Heart right ventricle (tissue), 2 donors: ENCODE results near the genes LBH and SPAST.

- PRO-cap, 2 experiments, result no peak in any of the 2 experiments
Measured at GRCh38 chr2:30163275-30163648, 16.5 kb downstream of the YPEL5 start.

DNA sequence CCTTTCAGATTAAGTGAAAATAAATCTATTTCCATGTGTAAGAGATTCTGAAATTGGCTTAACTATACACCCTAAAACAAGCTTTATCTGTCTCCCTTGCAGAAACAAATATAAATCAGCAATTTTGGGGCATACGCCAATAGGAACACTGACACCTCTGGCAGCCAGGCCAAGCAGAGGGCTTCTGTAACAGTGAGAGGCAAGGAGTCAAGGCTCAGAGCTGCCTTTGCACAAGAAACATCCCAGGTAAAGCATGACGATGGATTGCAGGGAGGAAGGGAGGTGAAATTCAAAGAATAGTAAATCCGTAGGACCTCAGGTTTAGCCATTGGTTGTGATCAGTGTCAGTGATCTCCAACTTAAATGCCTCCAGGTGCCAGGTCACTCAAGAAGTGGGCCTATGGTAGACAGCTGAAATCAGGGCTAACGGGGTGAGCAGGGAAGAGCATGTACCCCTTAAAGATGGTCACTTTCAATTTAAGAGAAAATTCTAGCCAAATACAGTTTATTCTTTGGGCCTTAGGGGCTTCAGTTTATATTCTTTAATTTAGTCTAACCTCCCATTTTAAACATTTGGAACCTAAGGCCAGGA is 19.3 kb downstream of the YPEL5 start:
- PRO-cap, 2 experiments, result no peak in any of the 2 experiments

DNA sequence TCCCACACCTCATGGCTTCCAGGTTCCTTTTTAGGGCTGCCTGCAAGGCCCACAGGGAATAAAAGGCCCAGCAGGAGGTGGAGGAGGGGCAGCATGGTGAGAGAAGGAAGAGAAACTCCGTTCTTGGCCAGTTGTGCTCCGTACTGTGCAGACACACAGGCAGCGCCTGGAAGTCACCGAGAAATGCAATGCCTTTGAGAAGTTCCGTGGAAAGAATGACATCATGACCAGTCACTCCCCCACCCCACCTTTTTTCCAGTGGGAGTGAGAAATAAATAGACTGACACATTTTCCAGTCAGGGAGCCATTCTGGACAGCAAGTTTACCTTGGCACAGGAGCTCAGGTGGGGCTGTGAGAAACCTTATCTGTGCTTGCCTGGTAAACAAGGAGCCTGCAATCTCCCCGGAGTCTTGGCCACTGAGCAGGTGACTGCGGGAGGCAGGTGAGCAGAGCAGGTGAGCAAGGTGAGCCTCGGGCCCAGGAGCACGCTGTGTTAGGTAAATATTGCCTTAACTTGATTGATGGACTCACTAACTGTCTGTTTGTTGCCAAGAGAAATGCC is 13.6 kb upstream of the LBH start:
- PRO-cap, 2 experiments, result peak in 1 of 2 experiments; most common plus-strand start position 288 of the sequence (in 1); most common minus-strand start position 147 of the sequence (in 1)

DNA sequence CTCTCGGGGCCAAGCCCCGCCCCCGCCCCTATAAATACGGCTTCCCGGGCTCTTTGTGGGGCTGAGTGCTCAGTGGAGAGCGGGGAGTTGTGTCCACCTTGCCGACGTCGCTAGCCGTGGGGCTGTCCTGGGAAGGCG is at the start of gene LBH:
Gene LBH, plus strand, starts transcription at position 61 of the 138 bp plus-strand sequence.
- PRO-cap, 2 experiments, result peak in 2 of 2 experiments; most common plus-strand start position 64 of the sequence (in 2)

GRCh38 chr2:30336812-30337781 is 105.8 kb downstream of the LBH start:
- PRO-cap, 2 experiments, result no peak in any of the 2 experiments

DNA sequence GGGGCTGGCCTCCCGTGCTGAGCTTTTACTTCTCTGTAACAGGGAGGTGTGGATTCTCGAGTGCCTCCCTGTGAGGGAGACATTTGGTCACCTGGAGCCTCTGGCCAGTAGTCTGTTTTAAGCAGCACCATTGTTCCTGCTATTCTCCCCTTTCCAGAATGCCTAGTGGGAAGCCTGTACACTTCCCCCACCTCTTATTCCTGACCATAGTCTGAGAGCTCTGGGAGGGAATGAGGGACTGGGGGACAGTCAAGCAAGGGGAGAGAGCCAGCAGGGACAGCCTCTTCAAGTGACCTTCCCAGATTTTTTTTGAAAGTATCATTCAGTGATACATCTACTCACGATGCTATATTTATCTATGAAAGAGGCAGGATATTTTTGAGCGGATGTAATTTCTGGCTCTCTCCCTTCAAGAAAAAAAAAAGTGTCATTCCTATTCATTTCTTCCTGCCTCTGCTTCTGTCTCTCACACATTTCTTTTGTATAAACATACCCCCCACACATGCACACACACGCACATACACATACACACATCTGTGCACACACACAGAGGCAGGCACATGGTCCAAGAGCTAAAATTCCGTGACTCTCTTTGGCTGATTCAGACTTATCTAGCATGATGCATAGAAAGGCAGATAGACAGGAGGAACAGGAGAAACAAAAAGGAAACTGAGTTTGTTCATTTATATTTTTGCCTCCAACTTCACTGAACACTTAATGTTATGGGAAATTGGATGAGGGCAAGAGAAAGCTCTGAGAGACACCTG is 112.6 kb downstream of the CAPN13 start:
- PRO-cap, 2 experiments, result peak in 1 of 2 experiments; most common minus-strand start position 291 of the sequence (in 1)

DNA sequence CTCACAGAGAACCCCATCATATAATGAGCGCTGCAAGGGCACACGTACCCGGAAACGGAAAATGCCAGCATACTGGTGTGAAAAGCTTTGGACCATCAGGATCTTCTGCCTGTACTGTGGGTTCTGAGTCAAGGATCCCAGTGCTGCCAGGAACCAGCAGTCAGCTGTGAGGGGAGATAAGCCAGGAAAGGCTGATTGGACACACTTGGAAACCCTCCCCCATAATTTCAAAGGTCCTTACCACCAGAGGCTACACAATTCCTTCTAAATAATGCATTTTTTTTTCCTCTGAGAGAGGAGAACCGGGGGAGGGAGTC is 31.4 kb downstream of the CAPN13 start:
- PRO-cap, 2 experiments, result no peak in any of the 2 experiments

DNA sequence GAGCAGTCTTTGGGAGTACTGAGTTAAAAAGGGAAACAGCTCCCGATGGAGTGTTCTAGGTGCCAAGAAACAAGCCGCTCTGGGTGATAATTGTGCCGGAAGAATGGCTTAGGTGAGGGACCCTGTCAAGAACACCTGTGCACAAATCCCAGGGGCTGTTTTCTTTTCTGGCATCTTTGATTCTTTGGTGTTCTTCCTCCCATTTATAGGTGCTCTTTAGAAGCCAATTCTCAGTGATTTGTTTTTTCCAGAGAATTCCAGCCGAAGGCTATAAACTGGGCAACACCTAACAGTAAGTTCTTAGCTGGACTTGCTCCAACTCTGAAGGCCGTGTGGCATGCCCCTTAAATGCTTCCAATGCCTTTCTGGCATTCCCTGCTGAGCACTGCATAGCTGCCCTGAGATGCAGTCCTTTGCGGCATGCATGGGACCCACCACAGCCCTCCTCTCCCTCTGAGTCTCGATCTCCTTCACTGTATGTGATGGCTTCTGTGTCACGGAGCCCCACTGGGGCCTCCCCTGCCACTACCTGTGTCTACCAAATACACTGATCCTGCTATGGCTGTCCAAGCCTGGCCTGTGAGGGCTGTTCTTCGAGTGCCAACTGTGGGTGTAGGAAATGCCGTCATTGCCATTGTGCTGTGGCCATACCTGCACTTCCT is 1.7 kb upstream of the CAPN13 start:
- PRO-cap, 2 experiments, result no peak in any of the 2 experiments

GRCh38 chr2:31174453-31174775 is 36.2 kb upstream of the GALNT14 start:
- PRO-cap, 2 experiments, result peak in 1 of 2 experiments; most common plus-strand start chr2:31174559 (in 1)

GRCh38 chr2:31218824-31219552 is 1.7 kb upstream of the CAPN14 start:
- PRO-cap, 2 experiments, result no peak in any of the 2 experiments

GRCh38 chr2:31227645-31227953 is 6.4 kb upstream of the EHD3 start:
- PRO-cap, 2 experiments, result no peak in any of the 2 experiments

DNA sequence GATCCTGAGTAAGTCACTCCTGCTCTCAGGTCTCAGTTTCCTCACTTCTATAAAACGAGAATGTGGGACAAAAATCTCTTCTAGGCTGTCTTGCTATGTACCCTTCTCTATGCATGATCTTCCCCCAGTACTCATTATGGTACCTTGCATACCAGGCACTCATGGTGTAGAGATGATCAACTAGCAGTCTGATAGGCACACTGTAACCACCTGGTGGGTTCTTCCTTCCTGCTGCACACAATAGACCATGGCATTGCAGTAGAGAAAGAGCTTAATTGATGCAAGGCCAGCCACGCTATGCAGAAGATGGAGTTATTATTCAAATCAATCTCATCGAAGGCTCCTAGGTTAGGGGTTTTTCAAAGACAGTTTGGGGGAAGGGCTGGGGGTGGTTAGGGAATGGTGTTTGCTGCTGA is 59.3 kb downstream of the EHD3 start:
- PRO-cap, 2 experiments, result no peak in any of the 2 experiments

- PRO-cap, 2 experiments, result no peak in any of the 2 experiments
Measured at GRCh38 chr2:31561691-31562330, 18.9 kb downstream of the SRD5A2 start.

DNA sequence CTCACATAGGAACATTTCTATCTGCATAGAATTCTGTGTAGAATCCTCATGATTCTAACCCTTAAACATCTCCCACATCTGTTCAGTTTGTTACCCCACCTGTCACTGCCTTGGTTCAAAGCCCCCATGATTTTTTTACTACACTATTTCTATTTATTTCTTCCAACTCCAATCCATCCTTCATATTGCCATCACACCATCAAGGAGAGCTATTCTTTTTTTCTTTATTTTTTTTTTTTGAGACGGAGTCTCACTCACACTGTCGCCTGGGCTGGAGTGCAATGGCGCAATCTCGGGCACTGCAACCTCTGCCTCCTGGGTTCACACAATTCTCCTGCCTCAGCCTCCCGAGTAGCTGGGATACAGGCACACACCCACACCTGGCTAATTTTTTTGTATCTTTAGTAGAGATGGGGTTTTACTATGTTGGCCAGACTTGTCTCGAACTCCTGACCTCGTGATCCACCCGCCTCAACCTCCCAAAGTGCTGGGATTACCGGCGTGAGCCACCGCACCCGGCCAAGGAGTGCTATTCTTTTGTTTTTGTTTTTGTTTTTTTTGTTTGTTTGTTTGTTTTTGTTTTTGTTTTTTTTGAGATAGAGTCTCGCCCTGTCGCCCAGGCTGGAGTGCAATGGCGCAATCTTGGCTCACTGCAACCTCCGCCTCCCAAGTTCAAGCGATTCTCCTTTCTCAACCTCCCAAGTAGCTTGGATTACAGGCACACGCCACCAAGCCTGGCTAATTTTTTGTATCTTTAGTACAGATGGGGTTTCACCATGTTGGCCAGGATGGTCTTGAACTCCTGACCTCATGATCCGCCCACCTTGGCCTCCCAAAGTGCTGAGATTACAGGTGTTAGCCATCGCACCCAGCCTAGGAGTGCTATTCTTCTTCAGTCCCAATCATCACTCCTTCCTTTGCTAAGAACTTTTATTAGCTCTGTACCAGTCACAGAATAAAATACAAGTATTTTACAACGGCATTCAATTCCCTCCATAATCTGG is 104.8 kb downstream of the MEMO1 start:
- PRO-cap, 2 experiments, result no peak in any of the 2 experiments

DNA sequence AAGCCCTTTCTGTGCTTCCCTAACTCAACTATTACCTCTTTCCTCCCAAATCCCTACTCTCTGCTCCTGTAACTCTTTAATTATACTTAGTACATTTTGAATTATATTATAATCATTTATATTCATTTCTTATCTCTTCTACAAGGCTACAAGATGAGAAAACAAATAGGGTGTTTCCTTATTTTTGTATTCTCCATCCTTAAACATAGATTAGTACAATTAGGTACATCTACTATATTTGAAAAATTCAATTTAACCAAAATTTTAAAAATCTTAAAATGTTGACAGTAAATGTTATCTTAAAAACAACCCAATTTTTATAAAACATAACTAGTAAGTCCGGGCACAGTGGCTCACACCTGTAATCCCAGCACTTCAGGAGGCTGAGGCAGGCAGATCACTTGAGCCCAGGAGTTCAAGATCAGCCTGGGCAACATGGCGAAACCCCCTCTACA is 103.6 kb downstream of the MEMO1 start:
- PRO-cap, 2 experiments, result no peak in any of the 2 experiments

DNA sequence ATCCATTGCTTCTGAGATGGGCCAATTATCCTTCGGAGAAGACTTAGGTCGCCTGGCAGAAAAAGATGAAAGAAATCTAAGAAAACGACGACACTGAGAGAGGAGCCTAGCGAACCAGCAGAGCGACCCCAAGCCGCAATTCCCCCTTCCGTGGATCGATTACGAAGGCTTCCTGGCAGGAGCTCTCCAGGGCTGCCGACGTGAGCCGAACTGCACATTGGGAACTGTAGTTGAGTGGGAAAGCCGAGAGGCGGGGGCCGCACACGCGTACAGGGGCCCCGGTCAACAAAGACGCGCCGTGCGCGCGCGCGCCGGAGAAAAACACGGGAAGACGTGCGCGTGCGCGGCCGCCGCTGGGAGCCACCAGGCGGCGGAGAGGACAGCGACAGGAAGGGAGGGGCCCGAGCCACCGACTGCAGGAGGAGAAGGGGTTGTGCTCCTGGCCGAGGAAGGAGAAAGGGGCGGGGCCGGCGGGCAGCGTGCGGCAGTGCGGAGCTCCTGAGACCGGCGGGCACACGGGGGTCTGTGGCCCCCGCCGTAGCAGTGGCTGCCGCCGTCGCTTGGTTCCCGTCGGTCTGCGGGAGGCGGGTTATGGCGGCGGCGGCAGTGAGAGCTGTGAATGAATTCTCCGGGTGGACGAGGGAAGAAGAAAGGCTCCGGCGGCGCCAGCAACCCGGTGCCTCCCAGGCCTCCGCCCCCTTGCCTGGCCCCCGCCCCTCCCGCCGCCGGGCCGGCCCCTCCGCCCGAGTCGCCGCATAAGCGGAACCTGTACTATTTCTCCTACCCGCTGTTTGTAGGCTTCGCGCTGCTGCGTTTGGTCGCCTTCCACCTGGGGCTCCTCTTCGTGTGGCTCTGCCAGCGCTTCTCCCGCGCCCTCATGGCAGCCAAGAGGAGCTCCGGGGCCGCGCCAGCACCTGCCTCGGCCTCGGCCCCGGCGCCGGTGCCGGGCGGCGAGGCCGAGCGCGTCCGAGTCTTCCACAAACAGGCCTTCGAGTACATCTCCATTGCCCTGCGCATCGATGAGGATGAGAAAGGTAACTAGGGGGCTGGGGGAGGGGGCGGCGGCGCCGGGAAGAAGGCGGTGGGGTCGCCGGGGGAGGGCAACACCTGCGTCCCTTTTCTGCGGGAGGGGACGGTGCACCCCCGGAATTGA is at the start of gene SPAST:
Gene SPAST, plus strand, starts transcription at position 344 of the 1,153 bp plus-strand sequence.
- PRO-cap, 2 experiments, result peak in 2 of 2 experiments; most common plus-strand start position 783 of the sequence (in 2); most common minus-strand start position 163 of the sequence (in 2)

DNA sequence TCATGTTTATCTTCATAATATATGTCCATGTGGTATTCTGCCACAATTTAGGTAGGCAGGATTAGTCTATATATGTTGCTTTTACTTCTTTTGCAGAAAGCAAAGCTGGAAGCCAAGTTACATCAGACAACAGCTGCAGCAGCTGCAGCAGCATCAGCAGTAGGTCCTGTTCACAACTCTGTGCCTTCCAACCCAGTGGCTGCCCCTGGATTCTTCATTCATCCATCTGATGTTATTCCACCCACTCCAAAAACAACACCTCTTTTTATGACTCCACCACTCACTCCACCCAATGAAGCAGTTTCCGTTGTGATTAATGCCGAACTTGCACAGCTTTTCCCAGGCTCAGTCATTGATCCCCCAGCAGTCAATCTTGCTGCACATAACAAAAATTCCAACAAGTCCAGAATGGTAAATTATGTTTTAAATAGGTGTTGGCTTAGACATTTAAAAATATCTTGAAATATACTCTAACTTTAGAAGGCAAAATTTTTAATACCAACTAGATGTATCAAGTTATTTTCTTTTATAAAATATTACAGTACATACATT is 107.7 kb downstream of the BIRC6 start:
- PRO-cap, 2 experiments, result no peak in any of the 2 experiments

GRCh38 chr2:32464965-32465361 is 108.1 kb downstream of the BIRC6 start:
- PRO-cap, 2 experiments, result no peak in any of the 2 experiments

DNA sequence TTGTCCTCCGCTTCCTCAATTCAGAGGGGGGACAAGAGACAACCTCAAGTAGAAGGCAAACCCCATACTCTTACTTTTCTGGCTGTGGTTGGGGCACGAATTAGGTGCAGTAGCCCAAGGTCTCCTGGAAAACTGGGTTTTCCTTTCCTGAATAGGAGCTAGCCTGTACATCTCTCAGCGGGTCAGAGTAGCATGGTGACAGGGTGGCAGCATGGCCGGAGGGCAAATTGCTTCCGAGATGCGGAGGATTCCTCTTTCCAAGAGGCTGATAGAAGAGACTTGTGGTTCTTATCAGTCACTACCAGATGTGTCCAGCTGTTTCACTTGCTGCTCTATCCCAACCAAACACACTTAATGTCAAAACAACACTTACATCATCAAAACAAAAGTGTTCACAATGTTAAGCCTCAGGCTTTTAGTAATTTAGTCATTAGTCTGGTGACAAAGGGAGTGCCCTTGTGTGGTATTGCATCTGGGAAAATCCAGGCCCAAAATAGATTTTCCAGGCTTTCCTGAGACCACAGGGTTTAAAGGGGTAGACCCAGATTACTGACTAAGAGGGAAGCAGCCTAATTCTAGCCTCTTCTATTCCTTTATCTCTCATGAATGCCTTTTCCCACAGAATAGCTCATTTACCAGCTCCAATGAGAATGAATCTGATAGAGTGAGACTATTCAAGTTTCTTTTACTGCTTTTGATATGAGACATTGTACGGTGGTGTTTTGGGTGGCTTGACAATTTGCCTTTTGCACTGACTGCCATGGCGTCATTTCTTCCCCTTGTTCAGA is 162.0 kb downstream of the LTBP1 start:
- PRO-cap, 2 experiments, result no peak in any of the 2 experiments

GRCh38 chr2:33444874-33445517 is 31.5 kb upstream of the RASGRP3 start:
- PRO-cap, 2 experiments, result peak in 1 of 2 experiments; most common plus-strand start chr2:33445254 (in 1); most common minus-strand start chr2:33445048 (in 1)